Mononuclear cell (primary cell): ENCODE measurements around a stretch of chr4.

DNA sequence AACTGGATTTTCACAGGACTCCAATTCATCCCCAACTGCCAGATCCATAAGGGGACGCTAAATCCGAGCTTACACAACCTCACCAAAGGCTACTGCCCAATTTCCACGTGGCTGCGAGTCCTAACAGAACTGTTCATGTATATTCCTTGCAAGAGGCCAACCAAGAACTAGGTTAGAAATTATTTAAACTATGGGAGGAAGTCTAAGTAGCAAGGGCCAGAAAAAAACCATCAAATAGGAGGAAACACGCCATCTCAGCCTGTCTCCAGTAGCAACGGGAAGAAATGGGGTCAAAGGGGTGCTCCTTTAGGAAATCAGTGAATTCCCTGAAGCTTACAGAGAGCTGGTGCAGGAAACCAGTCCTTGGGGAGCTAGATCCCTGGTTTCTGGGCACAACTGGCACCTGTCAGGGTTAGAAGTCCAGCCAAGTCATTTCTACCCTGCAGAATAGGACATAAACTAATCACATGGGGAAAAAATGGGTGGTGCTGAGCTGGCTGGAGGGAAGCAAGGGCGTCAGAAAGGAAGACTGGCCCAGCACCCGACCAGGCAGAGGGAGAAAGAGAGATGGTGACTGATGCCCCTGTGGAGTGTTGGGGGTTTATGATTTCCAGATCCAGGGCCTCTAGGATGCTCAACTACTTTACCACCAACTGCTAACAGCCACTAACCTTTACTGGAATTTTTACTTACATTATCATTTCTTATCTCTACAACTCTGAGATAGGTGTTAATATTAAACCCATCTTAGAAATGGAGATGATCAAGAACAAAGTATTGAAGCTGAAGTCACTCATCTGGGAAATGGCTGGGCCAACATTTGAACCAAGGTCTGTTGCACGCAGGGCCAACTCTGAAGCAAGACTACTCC lies 20.5 kb downstream of the RELL1 start:
- RRBS, result no CpG with 5 or more reads among the region's 9 CpGs

DNA sequence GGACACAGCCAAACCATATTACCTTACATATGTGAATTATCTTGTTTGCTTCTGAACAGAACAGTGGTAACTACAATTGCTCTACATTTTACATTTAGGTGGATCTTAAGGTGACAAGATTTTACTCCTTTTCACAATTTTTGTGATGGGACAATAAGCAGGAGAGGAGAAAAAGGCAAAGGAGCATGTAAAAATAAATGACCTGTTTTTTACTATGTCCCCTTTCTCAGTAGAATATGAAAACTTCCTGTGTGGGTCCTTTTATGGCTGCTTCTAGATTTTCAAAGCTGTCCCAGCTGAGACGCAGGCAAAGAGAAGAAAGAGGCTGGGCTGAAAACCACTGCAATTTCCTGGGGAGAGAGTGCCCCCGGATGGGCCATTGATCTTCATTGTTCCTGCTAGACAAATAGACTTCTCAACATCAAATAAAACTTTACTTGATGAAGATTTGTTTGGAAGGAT lies 45.8 kb upstream of the PGM2 start:
- RRBS, result no CpG with 5 or more reads among the region's 2 CpGs

- RRBS, result no CpG with 5 or more reads among the region's 19 CpGs
Observed at GRCh38 chr4:37891528-37892147, 754 bp downstream of the TBC1D1 start.

GRCh38 chr4:37902083-37902590 lies 11.3 kb downstream of the TBC1D1 start:
- RRBS, result no CpG with 5 or more reads among the region's 9 CpGs

- RRBS, result no CpG with 5 or more reads among the region's 5 CpGs
Observed at GRCh38 chr4:37973282-37973824, 13.2 kb downstream of the PTTG2 start.

- RRBS, result no CpG with 5 or more reads among the region's 10 CpGs
Observed at GRCh38 chr4:37991304-37992375, 31.4 kb downstream of the PTTG2 start.

DNA sequence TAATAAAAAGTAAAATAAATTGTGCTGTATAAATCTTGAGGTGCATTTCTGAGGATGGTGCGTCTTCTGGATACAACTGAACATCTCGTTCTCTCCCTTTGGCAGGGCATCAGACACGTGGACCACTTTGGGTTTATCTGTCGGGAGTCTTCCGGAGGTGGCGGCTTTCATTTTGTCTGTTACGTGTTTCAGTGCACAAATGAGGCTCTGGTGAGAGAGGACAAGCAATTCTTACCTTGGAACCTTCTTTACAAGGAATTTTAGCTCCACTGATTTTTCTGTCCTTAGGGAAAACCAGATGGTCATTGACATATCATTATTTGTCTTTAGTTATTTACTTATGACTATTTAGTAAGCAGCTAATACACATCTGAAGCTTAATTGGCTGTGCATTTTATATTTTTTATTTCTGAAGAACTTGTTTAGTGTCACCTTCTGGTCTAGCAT lies 60.3 kb downstream of the PTTG2 start:
- RRBS, result no CpG with 5 or more reads among the region's 7 CpGs

DNA sequence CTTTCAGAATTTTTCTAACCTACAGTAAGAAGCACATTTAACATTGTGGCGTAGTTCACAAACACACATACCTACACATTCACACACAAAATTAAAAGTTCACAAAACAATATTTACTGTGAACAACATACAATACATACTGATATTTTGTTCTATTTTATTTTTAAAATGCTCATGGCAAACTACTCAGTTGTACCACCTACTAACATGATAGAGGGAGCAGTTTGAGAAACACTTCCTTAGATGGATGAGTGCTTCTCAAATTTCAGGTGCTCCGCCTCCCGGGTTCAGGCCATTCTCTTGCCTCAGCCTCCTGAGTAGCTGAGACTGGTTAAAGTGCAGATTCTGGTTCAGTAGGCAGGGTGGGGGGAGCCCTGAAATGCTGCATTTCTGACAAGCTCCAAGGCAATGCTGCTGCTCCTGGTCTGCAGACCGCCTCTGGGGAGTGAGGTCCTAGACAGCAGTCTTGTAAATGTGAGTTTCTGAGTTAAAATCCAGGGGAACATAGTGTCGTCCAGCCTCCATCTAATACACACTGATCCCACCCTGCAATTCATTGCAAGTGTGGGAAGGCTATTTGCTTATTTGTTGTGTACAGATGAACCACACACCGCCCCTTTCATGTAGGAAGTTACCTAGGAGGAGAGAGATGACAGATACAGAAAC lies 86.9 kb downstream of the PTTG2 start:
- RRBS, result no CpG with 5 or more reads among the region's 6 CpGs

- RRBS, result no CpG with 5 or more reads among the region's 7 CpGs
Observed at GRCh38 chr4:38075313-38076099, 115.3 kb downstream of the PTTG2 start.

GRCh38 chr4:38155334-38155582 lies 195.1 kb downstream of the PTTG2 start:
- RRBS, result no CpG with 5 or more reads among the region's 7 CpGs

DNA sequence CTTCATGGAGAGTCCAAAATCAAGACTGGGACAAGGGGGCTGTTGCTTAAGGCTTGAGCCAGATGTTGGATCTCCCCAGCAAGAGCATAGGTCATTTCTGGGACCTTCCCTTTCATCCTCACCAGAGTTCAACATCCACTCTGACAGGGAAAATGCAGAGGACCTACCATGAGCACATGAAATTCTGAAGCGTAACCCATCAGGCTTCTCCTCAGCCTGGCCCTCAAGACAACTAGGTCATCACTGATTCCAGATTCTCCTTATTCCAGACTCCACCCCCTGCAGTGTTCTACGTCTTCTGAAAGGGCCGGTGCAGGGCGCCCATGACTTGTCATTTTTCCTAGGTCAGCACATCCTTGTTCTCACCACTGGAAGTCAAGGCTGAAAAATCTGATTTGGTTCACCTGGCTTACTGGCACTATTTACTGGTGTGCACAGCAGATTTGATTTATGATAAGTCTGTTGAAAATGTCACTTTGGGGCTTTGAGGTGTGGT lies 141.0 kb upstream of the KLF3 start:
- RRBS, result no CpG with 5 or more reads among the region's 4 CpGs

DNA sequence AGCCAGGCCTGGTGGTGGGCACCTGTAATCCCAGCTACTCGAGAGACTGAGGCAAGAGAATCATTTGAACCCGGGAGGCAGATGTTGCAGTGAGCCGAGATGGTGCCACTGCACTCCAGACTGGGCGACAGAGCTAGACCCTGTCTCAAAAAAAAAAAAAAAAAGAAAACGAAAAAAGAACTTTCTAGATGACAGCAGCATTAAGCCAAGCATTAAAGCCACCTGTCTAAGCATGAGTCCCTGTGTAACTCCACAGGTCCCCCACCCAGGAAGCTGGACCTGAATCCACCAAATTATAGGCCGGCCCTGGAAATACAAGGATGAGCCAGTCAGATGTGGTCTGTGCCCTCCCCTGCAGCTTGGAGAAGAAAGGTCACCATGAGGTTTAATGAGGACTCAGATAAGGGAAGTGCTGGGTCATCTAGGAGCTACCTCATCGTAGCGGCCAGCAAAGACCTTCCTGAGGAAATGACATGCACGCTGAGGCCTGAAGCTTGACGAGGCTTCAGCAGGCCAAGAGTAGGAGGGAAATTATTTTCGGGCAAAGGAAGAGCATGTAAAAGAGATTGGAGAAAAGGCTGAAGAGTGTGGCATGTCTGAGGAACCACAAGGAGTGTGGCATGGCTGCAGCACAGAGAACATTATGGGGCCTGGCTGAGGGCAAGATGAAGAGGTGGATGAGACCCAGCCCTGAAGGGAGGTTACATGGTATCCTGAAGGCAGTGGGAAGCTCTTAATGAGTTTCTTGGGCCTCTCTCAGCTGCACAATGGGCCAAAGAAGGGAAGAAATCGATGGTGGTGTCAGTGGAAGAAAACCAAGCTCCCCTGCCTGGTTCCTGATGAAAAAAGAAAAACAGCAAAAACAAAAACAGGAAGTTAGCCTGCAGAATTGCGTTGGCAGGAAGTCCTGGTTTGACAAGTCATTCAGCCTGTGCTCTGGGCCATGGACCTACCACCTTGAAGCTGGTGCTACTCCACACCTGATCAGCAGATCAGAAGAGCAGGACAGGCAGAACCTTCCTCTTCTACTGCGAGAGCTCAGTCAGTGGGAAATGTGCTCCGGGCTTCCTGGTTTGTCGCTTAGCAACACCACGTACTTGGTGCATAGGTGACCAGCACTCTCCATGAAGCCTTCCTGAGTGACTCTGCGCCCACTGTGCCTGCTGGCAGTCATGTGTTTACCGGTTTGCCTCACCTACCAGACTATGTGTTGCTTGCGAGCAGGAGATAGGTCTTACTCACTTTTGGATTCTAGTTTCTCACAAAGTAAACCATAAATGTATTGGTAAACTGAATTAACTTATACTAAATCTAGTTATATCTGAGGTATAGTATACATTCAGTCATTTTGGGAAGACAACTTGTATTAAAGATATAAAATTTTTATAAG lies 134.6 kb upstream of the KLF3 start:
- RRBS, result 10% methylated on average over 2 of the region's 20 CpGs

DNA sequence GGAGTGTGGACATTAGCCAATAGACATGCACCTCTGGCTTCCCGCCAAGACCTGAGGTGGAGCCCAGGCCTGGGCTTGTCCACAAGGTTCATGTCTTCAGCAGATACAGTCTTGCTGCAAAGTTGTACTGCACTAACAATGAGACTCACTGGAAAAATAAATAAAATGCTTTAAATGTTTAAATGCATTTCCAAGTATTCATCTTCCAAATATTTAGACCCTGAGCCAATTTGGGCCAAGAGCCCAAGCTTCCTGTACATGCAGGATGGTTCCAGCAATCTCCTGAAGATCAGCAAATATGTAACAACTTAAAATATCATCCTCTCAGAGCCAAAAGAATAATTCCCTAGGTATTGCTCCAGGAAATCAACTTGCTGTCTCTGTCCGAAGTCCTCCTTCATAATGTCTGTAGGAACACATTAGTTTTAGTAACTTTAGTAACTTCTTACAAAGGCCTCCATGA lies 98.6 kb upstream of the KLF3 start:
- RRBS, result no CpG with 5 or more reads among the region's 2 CpGs

GRCh38 chr4:38634163-38634748 lies 29.7 kb upstream of the KLF3 start:
- RRBS, result no CpG with 5 or more reads among the region's 2 CpGs

GRCh38 chr4:38673554-38674107 lies 9.6 kb downstream of the KLF3 start:
- RRBS, result no CpG with 5 or more reads among the region's 4 CpGs

- RRBS, result no CpG with 5 or more reads among the region's 8 CpGs
Observed at GRCh38 chr4:38677907-38678578, 14.0 kb downstream of the KLF3 start.

- RRBS, result no CpG with 5 or more reads among the region's 9 CpGs
Observed at GRCh38 chr4:38694168-38695053, 30.4 kb downstream of the KLF3 start.

GRCh38 chr4:38869522-38869918 lies 1.9 kb downstream of the FAM114A1 start:
- RRBS, result no CpG with 5 or more reads among the region's 2 CpGs

GRCh38 chr4:38872662-38873221 lies 5.1 kb downstream of the FAM114A1 start:
- RRBS, result no CpG with 5 or more reads among the region's 7 CpGs

GRCh38 chr4:38943386-38943777 lies 75.8 kb downstream of the FAM114A1 start:
- RRBS, result no CpG with 5 or more reads among the region's 4 CpGs